ENCODE measurements around the genes TUBB1, EDN3, PHACTR3 and CDH4.

DNA sequence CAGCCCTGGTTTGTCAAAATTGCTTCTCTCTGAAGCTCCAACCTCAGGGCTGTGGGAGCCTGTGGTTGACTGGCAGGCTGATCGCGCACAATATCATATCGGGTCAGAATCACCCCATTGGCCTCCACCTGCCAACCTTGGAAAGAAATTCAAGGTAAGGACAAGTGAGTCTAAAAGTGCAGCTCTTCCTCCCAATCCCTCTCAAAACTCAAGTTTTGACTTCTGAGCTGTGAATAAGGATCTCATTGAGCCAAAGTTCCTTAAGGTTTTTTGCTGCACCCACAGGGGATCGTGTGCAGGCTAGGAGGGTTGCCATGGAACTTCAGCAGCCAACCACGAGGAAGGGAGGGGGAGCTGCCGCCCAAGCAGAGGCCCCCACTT is 21.3 kb upstream of the C20orf85 start:
- RRBS = no CpG with 5 or more reads among the region's 6 CpGs

DNA sequence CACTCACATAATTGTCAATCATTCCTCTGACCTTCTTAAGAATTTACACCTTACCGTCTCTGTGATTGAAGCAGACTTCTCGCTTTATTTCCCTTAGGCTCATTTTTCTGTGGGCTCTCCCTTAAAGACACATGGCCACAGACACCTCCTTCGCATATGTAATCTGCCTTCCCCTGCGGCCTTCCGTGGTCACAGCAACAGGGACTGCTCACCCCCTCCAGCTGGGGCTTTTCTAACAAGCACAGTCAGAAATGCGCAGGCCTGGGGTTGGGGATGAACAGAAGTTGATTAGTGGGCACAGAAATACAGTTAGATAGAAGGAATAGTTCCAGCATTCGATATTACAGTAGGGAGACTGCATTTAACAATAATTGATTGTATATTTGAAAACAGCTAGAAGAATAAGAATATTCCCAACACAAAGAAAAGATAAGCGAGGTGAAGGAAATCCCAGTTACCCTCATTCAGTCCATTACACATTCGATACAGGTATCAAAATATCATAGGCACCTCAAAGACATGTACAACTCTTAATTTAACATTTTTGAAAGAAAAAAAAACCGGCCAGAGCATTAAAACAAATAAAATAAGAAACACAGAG is 22.9 kb upstream of the VAPB start:
- RRBS = no CpG with 5 or more reads among the region's 10 CpGs

DNA sequence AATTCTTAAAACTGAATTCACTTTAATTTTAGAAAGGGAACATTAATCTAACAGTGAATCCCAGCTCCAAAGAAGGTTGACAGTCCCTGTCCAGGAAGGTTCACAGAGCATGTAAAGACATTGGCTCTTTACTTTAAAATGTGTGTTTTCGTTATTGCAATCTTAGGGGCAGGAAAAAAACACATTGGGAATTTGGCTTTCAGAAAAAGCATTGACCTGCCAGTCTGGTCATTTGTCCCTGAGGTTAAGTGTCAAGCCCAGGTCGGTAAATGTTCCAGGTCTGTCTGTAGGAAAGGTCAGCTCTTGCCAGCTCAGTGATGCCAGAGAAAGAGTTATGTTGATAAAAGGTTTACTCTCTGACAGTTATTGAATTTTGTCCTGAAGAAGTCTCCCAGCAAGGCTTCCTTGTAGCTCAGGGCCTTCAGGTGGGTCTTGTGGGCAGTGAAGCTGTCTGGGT is 43.5 kb downstream of the VAPB start:
- RRBS = no CpG with 5 or more reads among the region's 2 CpGs

DNA sequence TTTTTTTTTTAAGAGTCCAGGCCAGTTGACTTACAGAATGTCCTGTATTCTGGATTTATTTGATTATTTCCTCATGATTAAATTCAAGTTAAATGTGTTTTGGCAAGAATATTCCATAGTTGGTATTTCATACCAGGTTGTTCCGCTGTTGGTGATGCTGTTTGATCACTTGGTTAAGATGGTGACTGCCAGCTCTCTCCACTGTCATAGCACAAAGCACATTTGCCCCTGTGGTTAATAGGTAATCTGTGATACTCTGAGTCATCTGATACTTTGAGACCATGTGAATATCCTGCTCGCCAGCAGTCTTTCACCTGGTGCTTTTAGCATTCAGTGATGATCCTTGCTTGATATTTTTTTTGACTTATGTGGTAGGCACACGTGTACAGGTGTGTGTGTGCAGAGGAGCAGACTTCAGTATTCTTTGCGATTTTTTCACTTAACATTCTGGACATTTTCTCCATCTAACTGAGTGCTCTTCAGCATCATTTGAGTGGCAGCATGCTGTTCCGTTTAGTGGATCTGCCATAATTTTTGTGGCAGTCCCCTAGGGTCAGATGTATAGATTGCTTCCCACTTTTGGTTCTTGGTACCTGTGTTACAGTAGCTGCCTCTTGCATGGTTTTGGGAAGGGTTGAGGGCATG is 48.4 kb downstream of the VAPB start:
- RRBS = no CpG with 5 or more reads among the region's 5 CpGs

DNA sequence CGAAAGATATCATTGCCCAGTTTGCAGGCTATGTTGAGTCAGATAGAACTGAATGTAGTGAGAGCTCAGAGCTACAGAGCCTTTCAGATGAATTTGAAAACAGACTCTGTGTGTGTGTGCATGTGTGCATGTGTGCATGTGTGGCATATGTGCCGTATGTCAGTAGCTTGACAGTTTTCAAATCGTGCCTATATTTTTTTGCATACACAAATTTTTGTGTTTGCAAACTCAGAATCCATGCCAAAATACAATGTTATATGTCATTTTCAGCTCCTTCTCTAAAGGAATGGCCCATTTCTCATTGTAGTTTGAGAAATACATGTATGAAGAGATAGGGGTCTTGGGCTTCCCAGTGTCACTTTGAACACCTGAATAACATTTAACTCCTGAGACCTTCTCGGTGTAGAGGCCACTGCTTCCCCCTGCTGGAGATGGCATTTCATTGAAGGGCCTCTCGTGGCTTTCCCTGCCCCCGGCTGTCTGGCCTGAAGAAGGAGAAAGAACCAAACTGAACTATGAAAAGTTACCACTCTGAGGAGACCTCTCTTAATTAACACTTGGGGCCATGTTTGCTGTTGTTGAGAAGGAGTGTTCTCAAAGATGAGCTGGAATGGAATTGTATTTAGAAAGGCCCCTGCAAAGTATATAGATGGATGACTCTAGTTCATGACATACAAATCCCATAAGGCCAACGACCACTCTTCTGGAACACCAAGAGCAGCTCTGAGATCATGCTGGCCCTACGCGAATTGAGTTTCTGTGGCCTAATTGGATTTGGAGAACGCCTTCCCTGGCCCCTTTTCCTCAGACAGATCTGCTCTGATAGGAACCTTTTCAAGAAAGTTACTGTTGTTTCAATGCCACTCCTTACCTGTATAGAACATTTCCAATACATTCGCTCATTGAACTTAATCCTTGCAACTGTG is 58.8 kb downstream of the VAPB start:
- RRBS = no CpG with 5 or more reads among the region's 11 CpGs

DNA sequence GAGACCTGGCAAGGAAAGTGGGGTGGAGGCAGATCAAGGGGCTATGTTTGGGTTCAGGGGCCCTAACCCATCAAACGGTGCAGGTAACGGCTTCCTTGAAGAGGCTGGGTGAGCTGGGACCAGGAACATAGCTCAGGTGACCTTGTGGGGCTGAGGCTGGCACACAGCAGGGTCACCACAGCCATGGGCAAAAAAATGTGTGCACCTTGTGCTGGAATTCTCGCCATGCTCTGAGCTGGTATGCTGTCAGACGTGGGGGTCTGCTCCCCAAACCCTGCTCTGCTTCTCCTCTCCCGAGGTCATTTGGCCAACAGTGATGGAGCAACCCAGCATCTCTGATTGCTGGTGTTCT is 35.1 kb upstream of the STX16 start:
- RRBS = no CpG with 5 or more reads among the region's 5 CpGs

- RRBS = 1% methylated on average over 10 of the region's 27 CpGs
These were observed 1.3 kb upstream of the STX16 start for GRCh38 chr20:58649903-58650139.

DNA sequence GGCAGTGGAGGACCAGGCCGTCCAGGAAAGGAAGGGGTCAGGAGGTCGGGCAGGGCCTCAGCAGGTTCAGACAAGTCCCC is 128 bp downstream of the STX16 start:
- RRBS = no CpG with 5 or more reads among the region's 2 CpGs

GRCh38 chr20:58660899-58661822 is 10.1 kb downstream of the STX16 start:
- RRBS = no CpG with 5 or more reads among the region's 20 CpGs

DNA sequence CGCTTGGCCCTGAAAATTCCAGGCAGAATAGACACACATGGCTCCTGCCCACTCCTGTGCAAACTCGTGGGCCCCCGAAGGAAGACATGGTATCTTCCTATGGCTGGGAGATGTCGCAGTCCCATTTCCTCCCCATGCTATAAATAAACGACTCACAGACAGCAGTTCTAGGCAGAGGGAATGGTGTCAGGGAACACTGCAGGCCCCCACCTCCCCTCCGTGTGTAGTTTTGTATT is 29.6 kb downstream of the NPEPL1 start:
- RRBS = no CpG with 5 or more reads among the region's 6 CpGs

DNA sequence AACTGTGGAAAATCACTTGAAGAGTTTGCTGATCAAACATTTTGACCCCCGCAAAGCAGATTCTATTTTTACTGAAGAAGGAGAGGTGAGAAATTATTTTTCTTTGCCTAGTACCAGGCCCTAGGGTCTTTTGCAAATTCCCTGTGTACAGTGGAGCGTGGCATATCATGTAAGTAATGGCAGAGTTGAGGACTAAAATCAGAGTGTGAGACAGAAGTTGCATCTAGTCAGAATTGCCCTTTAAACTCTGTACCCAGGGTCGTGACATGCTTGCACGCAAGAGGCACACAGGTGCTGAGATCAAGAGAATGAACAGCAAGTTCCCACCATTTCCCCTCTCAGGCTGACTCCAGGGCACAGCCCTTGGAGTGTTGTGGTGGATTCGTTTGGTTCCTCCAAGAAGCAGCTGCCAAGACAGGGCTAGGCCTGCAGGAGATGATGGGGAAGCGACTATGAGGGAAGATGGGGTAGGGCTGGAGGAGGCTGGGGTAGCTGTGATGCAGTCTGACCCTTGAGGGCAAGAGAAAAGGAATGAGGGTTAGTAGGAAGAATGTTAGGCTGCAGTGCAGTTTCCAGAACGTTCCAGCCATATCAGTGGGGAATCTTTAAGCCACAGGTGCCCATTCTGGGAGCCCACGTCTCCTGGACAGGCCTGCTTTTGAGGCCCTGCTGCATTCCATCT is 6.8 kb downstream of the NELFCD start:
- RRBS = no CpG with 5 or more reads among the region's 8 CpGs

- RRBS = no CpG with 5 or more reads among the region's 22 CpGs
These were observed 2.0 kb downstream of the CTSZ start for GRCh38 chr20:59004598-59005868.

GRCh38 chr20:59018899-59019573 is at the start of gene TUBB1:
TSS of gene TUBB1 (plus strand) at chr20:59019429.
- RRBS = 85% methylated on average over 3 of the region's 14 CpGs

DNA sequence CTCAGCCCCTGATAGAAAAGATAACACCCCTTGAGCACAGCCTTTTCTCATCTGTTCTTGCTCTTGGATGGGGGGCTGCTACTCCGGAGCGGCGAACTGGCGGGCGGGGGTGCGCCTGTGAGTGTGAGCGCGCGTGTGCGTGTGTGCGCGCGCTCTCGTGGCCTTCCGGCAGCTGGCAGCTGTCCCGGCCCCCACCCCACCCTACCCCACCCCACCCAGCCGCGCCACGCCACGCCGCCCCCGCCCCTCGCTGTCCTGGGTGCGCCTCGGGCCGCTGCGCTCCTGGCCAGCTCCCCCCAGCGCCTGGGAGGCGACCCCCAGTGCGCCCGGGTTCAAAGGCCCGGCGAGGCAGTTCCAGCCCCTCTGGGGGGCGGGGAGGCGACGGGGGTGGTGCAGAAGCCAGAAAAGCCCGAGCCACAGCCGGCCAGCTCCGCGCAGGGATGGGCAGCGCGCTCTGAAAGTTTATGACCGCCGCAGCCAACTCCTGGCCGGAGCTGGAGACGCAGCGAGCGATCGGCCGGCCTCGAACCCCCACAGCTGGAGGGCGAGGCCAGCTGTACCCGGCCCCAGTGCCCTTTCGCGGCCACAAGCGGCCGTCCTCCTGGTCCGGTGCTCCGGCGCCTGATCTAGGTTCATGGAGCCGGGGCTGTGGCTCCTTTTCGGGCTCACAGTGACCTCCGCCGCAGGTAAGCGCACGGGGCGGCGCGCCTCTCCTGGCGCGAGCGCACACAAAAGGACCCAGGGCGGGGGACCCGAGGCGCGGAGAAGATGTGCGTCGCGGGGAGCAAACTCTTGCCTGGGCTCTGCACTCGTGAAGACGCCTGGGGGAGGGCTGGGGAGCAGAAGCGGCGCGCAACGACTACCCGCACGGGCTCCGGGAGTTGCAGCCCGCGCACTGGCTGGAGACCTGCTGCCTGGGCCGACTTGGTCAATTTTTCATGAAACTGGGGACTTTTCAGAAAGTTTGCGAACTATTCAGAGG is at the start of gene EDN3:
EDN3 (plus strand) TSS at position 433 of the 982 bp plus-strand sequence.
- RRBS = 4% methylated on average over 34 of the region's 92 CpGs

- RRBS = 2% methylated on average over 12 of the region's 40 CpGs
These were observed at the start of gene PHACTR3 for GRCh38 chr20:59603711-59604576. TSS of gene PHACTR3 (plus strand) at chr20:59604540.

DNA sequence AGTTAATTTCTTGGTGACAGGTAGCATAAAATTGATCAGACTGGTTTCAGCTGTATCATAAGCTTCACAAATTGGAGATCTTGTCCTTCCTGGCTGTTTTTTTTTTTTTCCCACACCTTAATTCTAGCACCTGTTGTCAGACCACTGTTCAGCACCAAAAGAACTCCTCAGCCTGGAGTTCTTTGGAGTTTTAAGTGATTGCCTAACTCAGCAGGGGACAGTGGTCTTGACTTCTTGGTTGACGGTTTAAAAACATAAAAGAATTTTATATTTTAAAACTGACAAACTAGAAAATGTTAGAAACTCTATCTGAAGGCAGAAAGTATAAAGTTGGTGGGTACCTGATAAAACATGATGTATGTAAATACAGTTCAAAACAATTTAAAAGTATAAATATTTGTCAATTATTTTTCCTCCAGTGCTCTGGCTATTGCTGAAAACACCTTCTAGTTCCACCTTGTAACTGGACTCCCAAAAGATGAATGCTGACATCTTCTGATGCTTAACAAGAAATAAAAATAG is 2.5 kb downstream of the PPP1R3D start:
- RRBS = no CpG with 5 or more reads among the region's 1 CpG

DNA sequence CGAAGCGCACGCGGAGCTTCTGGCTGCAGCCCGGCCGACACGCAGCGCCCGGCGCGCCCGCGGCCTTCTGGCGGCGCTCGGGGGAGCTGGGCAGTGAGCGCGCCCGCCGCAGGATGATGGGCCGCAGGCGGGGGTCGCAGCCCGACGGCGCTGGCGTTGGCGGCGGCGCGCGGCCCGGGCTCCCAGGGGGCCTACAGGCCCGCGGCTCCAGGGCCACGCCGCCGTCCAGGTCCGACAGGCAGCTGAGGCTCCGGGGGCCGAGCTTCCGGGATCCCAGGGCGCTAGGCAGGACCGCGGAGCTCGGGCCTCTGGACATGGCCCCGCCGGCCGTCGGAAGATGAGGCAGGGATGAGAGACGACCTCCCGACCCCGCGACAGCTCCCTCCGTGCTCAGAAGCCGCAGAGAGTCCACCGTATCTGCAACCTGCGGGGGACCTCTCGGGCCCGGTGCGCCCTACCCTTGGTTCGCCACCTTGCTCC is 449 bp downstream of the PPP1R3D start:
- RRBS = 2% methylated on average over 14 of the region's 62 CpGs

DNA sequence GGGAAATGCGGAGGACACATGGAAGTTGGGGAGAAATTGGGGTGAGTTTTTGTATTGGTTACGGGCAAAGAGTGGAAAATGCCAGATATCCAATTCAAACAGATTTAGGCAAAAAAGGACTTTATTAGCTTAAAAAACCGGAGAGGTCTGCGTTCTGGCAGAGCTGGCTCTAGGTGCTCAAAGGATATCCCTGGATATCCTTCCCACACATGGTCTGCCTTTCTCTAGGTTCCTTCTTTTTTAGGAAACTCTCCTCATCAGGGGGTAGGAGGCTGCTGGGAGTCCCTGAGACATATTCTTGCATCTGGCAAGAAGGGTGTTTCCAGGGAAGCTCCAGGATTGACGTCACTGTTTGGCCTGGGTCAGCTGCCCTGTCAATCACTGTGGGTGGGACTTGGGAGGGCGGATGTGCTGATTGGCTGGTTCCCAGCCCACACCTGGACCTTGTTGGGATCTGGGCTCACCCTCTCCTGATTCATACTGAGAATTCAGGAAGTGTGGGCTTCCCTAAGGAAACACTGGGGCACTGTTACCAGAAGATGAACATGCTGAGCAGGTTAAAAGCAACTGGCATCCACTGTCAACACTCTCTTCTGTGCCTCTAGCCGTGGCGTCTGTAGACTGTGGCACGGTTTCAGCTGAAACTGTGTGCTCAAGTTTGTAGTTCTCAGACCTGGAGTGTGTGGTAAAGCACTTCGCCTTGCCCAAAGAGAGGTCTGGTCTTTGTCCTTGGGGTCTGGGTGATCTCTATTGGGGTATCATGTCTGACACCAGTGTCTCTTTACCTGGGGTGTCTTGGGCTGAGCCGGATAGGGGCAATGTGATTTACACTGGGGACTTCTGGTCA is 36.4 kb downstream of the CDH26 start:
- RRBS = no CpG with 5 or more reads among the region's 11 CpGs

DNA sequence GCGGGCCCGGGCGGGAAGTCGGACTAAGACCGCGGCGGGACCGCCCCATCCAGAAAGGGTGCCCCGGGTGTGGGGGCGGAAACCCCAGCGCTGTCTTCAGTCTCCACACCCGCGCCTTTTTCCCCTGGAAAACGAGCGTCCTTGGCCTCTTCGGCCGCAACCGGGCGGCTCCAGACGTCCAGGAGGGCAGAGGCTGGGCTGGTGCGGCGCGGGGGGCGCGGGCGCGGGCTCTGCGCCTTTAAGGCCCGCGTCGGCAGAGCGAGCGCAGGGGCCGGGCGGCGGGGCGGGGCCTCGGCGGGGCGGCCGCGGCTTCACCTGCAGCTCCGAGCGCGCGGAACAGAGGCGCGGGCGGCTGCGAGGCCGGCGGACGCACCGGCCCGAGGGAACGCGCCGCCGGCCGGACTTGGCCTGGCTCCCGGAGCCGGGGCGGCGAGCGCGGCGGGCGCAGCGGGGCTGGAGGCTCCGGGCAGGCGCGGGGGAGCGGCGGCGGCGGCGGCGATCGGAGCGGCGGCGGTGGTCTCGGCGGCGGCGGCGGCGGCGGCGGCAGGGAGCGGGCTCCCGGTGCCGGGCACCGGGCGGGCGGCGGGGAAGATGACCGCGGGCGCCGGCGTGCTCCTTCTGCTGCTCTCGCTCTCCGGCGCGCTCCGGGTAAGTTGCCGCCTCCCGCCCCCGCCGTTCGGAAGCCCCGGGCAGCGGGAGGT is at the start of gene CDH4:
CDH4 (plus strand) TSS at position 339 of the 701 bp plus-strand sequence.
- RRBS = 2% methylated on average over 52 of the region's 114 CpGs

GRCh38 chr20:62051751-62052187 is 13.9 kb downstream of the TAF4 start:
- RRBS = no CpG with 5 or more reads among the region's 13 CpGs